Choroid plexus epithelial cell (primary cell): Measurements from ENCODE around the genes FJX1 and COMMD9.

GRCh38 chr11:34634679-34635207, 13.8 kb downstream of the EHF start:
- RRBS = no CpG with 5 or more reads among the region's 2 CpGs

- RRBS = no CpG with 5 or more reads among the region's 4 CpGs
Measured at GRCh38 chr11:34854975-34855446, 61.2 kb downstream of the APIP start.

DNA sequence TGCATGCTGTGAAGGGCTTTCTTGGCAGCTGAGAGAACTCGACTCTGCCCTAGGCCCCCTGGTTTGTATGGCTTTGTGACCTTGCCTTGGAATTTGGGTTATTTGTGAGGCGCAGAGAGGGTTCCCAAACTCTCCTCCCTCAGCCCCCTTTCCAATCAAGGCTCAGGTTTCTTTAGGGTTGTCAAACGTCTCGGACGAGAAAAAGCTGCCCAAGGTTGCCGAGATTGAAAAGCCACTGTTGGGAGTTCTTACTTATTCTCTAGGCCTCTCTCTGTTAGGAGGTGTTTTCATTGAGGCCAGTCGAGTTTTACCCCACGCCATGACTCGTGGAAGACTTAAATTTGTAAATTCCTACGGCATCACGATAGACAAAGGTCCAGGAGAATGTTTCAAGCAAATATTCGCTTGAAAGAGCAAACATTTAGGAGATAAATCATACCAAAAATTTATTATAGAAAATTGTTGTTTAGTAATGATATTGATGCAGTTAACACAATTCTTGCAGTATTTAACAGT, 613 bp downstream of the PDHX start:
- RRBS = no CpG with 5 or more reads among the region's 12 CpGs

DNA sequence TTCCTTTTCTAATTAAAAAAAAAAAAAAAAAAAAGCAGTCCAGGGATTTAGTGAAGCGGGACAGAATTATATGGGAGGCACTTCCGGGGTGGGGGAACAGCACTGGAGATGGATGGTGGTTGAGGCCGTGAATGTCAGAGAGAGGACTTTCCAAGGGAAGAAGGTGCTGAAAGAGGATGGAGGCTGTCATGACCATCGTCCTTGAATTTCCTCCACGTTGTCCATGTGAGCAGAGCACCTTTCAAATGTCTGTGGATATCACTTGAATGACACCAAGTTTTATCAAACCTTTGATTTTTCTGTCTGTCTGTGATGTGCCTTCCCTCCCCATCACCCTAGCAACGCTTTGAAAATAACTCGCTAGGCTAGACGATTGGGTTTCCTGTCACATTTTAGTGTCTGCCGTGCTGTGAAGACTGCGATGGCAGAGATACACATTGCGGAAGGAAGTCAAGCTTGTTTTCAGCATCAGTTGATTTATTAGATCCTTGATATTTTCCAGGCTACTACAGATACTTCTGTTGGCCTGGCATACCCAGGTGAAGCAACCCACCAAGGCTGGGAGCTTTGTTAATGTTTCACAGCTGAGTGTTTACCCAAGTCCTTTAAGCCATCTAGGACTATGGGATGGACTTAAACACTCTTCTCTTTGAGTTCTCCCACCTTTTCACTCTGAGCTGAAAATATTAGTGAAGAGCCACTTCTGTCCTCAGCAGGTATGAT, 93.8 kb upstream of the CD44 start:
- RRBS = no CpG with 5 or more reads among the region's 11 CpGs

DNA sequence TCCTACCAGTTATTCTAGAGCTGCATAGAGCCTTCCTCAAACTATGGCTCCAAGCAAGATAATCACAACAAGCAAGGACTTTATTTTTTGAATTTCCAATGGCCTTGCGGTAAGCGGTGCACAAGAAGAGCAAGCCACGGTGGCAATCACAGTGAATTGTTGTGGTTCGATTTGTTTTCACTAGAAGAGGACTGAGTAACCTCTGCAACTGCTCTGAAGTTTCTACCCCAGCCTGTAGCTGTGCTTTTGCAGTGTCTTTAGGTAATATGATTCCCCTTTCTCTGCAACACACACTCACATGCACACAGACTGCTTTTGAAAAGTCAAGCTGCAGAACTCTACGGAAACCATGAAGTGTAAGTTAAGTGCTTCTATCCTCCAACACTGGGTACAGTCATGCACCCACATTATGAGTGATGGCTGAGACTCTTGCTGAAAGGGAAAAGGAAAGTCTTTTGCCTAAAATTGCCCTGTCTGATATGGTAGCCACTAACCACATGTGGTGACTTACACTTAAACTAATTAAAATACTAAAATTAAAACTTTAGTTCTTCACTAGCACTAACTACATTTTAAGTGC, 38.4 kb downstream of the CD44 start:
- RRBS = no CpG with 5 or more reads among the region's 5 CpGs

GRCh38 chr11:35181319-35181776, 42.4 kb downstream of the CD44 start:
- RRBS = no CpG with 5 or more reads among the region's 1 CpG

GRCh38 chr11:35189540-35190301, 50.8 kb downstream of the CD44 start:
- RRBS = no CpG with 5 or more reads among the region's 10 CpGs

GRCh38 chr11:35211102-35211477, 72.1 kb downstream of the CD44 start:
- RRBS = no CpG with 5 or more reads among the region's 3 CpGs

GRCh38 chr11:35313110-35313809, 106.1 kb downstream of the SLC1A2 start:
- RRBS = no CpG with 5 or more reads among the region's 8 CpGs

DNA sequence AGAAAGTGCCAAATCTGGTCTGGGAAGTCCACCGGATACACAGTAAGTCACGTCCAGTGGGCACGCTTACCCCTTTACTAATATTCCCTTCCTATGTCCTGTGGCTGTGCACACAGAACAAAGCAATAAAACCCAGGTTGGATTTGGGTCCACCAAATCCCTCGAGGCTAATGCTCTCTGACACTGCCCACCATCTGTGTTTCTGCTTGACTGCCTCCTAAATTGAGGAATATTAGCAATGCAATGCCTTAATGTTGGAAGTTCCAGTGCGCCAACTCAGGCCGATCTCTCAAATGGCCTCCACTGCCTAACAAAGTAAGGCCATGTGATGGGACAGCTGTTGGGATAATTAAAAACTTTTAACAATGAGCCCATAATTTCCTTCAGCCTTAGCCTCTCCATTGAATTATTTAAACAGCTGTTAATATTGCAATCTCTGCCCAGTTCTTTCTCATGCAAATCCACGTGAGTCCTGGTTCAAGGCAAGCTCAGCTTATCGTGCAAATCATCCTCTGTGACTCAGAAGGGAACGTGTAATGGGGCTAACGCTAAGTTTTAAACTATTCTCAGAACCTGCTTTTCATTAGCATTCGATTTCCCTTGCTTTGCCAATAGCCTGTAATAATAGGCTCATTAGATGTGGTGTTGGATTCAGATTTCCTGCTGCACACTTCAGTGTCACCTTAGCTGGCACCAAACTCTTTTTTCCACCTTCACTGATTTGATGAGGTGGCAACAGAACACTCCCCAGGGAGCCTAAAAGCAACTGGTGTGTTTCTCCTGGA, 97.4 kb downstream of the SLC1A2 start:
- RRBS = no CpG with 5 or more reads among the region's 11 CpGs

DNA sequence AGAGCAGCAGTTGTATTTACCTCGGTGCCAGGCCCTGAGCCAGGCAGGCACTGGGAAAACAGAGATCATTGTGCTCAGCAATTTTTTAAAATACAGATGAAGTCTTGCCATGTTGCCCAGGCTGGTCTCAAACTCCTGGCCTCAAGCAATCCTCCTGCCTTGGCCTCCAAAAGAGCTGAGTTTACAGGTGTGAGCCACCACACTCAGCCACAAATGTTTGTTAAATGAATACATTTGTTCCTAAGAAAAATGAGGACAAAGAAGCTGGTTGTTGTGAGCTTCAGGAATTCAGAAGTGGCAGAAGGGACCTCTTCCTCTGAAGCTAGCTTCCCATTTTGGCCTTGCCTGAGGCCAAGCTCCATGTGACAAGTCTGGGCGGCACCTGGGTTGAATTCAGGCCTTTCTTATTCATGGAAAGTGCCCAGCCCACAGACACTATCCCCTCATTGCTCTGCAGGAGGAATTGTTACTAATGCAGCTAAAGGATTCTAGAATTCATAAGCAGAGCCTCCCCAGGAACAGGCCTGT, 71.6 kb downstream of the SLC1A2 start:
- RRBS = no CpG with 5 or more reads among the region's 2 CpGs

DNA sequence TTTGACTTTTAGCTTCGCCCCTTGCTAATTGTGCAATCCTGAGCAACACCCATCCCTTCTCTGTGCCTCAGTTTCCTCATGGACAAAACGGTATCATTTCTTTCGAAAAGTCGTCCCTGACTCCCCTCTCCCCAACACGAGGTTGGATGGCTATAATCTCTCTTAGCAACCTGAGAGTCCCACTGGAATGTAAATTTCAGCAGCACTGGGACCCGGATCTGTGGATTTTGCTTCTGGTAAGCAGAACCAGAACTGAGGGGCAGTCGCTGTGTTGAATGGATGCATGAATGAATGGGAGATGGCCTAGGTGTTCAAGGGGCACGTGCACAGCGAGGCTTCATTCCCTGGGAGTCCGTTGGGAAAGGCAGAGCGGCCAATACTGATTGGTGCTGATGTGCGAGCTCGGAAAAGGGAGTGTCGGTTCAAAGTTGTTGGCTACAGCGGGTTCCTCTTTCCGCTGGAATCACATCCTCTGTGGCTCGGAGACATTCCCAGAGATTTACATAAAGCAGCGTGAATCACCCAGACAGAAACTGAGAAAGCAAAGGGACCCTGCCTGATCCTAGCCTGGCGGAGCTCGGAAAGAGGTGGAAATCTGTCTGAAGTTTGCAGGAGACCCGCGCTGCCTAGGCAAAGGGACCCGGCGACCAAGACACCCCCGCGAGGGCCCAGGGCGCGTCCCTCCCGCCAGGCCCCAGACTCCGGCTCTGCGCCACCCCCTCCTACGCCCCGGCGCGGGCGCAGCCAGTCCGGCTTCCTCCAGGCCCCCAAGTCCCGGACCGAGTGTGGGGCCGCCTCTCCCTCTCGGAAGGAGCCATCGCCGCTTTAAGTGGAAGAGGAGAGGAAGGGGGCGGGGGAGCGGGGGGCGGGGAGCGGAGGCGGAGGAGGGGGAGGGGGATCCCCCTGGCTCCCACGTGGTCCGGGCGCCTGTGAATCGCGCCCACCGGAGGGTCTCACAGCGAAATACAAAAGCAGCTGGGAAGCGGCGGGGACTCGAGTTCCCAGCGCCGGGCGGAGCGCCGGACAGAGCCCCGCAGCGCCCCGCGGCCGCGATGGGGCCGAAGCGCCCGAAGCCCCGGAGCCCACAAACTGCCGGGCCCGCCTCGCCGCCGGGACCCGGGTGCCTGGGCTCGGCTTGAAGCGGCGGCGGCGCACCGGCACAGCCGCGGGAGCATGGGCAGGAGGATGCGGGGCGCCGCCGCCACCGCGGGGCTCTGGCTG, at the start of gene FJX1:
Gene FJX1, plus strand, starts transcription at position 997 of the 1,221 bp plus-strand sequence.
- RRBS = 1% methylated on average over 33 of the region's 93 CpGs

DNA sequence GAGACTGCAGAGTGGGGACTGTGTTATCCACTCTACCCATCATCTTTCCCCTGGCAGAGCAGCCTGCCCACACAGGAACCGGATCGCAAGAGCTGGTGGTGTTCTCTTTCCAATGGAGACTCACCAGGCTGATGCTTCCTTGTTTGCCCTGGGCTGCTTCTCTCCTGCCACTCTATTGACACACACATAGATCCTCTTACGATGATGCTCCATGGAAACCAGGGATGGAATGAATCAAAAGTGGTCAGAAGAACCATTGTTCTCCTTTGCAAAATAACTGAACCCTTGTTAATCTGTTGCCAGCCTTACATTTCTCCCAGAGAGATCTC, 24.7 kb upstream of the LDLRAD3 start:
- RRBS = no CpG with 5 or more reads among the region's 3 CpGs

GRCh38 chr11:36015859-36016362, 72.0 kb downstream of the LDLRAD3 start:
- RRBS = no CpG with 5 or more reads among the region's 6 CpGs

DNA sequence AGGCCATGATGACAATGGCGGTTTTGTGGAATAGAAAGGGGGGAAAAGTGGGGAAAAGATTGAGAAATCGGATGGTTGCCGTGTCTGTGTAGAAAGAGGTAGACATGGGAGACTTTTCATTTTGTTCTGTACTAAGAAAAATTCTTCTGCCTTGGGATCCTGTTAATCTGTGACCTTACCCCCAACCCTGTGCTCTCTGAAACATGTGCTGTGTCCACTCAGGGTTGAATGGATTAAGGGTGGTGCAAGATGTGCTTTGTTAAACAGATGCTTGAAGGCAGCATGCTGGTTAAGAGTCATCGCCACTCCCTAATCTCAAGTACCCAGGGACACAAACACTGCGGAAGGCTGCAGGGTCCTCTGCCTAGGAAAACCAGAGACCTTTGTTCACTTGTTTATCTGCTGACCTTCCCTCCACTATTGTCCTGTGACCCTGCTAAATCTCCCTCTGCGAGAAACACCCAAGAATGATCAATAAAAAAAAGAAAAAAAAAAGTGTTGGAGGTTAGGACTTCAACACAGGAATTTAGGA, 143.6 kb downstream of the COMMD9 start:
- RRBS = no CpG with 5 or more reads among the region's 6 CpGs

DNA sequence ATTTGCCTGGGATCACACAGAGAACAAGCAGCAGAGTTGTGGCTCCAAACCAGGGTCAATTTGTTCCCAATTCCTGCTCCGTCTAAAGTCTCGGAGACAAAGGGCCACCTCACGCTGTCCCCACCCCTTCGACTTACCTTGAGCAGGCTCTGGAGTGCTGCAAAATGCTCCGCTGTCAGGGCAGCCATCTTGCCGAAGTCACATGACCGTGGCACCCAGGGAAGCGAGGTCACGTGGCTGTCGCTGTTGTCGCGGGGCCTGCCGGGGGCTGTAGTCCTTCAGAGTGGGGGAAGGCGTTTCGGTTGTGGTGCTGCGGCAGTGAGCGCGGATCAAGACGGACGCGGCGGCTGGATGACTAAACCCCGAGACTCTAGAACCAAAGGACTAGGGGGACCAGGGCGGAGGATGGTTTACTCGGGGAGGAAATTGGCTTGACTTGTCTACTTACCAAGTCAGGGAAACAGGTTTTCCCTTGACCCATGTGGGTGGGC, at the start of gene COMMD9:
Gene COMMD9, minus strand, starts transcription at position 200 of the 491 bp plus-strand sequence.
- RRBS = no CpG with 5 or more reads among the region's 25 CpGs

- RRBS = 58% methylated on average over 8 of the region's 40 CpGs
Measured at GRCh38 chr11:36454424-36455626, 55.2 kb downstream of the TRAF6 start.

DNA sequence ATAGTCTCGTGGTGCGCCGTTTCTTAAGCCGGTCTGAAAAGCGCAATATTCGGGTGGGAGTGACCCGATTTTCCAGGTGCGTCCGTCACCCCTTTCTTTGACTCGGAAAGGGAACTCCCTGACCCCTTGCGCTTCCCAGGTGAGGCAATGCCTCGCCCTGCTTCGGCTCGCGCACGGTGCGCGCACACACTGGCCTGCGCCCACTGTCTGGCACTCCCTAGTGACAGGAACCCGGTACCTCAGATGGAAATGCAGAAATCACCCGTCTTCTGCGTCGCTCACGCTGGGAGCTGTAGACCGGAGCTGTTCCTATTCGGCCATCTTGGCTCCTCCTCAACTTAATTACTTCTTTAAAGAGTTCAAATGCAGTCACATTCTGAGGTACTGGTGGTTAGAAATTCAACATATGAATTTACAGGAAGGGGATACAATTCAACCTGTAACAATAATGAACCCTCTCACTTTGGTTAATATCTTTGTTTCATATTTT, 10.5 kb upstream of the RAG1 start:
- RRBS = no CpG with 5 or more reads among the region's 26 CpGs

GRCh38 chr11:37451113-37451503, 853.1 kb upstream of the RAG2 start:
- RRBS = no CpG with 5 or more reads among the region's 2 CpGs